Mesenchymal stem cell of adipose (primary cell): ENCODE data around the gene LOXL1.

- CAGE, long polyA plus RNA, result no peak
Observed at GRCh38 chr15:73809715-73810208, 56.6 kb upstream of the INSYN1 start.

GRCh38 chr15:73925927-73927024, at the start of gene LOXL1:
TSS of gene LOXL1 (plus strand) at chr15:73926462.
- CAGE, long polyA plus RNA, result no peak

DNA sequence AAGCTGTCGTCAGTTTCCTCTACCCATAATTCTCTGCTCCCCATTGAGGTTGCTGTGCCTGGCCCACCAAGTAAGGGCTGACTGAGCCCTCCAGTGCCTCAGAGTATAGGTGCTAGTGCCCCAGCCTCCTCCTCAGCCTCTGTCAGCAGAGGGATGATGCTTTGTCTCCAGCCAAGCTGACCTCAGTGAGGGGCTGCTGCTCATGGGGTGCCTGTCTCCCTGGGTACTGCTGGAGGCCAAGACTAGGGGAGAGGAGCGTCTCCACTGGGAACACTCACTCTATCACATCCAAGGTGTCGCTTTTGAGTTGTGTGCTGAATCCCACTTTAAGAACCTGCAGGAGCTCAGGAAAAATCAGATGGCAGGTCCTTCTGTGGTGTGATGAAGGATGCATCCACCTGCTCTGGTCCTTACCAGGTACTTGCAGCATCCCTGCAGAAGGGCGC, 3.0 kb downstream of the LOXL1 start:
- CAGE, long polyA plus RNA, result no peak

DNA sequence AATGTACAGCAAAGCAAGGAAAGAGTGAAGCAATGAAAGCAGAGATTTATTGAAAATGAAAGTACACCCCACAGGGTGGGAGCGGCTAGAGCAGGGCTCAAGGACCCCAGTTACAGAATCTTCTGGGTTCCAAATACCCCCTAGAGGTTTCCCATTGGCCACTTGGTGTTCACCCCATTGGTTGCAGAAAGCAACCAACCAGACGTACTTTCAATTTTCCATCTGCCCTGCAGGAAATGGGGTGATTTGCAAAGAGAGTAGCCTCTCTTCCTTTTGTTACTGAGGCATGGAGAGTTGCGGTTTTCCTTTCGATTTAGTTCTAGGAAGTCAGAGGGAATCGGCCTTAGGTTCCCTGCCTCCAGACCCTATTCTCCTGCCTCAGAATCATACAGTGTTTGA, 2.4 kb downstream of the PML start:
- CAGE, long polyA plus RNA, result no peak

- CAGE, long polyA plus RNA, result no peak
Observed at GRCh38 chr15:74011661-74012142, 17.2 kb downstream of the PML start.

DNA sequence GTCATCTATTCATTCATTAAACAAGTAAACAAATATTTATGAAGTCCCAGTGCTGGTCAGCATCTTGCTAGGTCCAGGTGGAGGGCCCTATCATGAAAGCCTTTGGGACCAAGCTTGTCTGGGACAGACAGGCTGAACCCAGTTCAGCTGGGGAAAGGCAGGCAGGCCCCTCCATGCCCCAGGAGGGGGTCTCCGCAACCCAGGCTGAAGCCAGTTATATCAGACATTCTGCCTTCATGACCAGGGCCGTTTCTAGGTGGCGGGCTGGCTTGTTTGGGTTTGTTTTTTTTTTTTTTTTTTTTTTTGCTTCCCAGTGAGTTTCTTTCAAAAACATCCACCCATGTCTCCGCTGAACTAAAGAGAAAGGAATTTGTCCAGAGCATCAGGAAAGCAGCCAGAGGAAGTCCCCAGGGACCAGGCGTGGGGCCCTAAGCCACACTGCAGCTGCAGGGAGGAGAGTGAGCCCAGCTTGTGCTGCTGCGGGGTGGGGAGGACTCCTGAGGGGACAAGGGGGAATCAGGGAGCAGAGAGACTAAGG, 49.8 kb downstream of the CYP11A1 start:
- CAGE, long polyA plus RNA, result no peak

GRCh38 chr15:74357416-74358215, 9.8 kb downstream of the CYP11A1 start:
- CAGE, long polyA plus RNA, result no peak

DNA sequence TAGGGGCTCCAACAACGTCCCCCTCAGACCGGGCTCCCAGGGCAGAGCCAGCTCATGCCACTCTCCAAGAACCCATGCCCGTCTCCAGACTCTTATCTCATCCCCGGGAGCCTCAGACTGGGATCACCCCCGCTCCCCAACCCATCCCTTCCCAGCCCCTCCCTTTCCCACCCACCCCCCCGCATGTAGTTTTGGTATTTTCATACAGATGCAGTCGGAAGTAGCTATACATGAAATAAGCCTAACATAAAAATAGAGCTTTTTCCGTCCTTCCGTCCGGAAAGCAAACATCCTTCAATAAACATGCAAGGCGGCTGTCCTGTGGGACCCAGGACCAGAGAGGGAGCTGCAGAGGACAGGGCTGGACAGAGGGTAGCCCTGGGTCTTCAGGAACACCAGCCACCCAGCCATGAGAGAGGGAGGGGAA, 24.0 kb downstream of the SEMA7A start:
- CAGE, long polyA plus RNA, result no peak

DNA sequence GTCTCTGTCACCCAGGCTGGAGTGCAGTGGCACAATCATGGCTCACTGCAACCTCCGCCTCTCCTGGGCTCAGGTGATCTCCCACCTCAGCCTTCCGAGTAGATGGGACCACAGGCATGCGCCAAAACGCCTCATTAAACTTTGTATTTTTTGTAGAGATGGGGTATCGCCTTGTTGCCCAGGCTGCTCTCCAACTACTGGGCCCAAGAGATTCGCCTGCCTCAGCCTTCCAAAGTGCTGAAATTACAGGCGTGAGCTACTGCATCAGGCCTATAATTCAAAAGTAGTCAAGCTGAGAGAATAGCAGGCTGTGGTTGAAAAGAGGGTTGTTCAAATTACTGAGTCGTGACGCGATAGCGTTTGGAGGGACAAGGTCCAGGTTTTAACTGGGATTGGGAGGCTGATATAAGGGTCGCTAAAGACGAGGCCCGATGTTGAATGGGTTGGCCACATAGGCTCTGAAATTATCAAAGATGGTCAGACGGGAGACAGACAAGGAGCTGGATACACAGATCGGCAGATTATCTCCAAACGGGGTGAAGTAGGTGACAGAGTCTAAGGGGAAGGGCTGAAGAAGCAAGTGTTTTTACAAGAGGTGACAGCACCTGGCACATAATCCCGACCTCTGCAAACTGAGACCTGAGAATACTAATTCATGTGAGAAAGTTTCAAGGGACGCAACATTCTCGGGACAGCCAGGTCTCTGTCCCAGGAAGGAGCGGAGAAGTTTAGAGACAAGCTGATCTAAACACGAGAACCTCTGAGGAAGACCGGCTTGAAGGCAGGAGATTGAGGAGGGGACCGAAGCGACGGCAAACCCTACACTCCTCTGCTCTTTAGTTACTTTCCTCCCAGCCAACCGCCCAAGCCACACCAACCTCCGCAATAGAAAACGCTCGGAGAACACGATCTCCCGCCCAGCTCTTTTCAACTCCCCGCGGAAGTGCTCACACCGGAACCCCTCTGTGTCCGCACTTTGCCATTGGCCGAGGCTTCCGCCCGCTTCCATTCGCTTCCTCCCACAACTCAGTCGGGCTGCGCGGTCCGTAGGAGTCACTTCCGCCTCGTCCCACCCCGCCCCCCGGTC, 657 bp upstream of the ARID3B start:
- CAGE, long polyA plus RNA, result no peak

DNA sequence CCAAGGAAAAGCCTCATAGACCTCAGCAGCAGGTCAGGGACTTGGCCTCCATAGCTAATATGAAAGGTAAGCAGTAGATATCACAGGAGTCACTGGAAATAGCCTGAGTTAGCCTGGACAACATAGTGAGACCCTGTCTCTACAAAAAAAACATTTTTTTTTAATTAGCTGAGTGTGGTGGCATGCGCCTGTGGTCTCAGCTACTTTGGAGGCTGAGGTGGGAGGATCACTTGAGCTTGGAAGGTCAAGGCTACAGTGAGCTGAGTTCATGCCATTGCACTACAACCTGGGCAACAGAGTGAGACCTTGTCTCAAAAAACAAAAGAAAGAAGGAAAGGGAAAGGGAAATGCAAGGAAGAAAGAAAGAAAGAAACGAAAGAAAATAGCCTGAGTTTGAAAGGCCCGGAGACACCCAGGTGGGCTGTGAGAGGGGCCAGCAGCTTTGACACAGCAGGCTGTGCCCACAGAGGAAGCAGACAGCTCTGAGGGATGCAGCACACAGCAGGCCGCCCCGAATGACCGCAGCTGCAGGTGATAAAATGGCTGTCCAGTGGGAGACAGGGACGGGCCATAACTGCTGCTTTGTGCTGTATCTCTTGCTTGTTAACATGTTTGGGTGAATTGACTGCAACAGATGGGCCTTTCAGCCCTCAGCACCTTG, 36.9 kb upstream of the CLK3 start:
- CAGE, long polyA plus RNA, result no peak

DNA sequence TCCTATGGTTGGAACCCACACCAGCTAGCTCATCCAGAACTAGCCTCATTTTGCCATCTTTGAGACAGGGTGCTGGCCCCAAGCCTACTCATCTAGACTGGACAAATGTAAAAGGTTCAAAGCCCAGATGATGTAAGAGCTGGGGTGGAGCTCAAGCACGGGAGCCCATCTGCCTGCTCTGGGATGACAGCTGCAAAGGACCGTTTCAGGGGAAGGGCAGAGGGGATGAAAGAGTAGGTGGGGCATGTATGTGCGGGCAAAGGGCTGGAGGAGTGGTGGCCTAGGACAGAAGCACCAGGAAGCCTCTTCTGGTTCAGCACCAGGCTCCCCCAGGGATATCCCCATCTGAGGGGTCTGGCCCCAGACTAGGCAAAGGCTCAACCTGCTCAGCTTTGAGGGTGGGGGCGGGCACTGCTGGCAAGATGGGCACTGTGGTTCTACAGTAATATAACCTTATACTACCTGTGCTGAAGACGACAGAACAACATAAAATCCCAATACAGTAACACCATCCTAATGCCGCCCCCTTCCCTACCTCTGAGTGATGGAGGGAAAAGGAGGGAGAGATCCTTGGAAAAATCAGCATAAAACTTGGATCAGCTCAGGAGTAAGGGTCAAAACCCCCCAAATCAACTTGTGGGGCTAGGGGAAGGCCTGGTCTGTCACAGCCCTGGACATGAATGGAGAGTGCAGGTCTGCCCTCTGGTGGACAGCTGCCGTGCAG, 16.0 kb downstream of the CLK3 start:
- CAGE, long polyA plus RNA, result no peak

- CAGE, long polyA plus RNA, result no peak
Observed at GRCh38 chr15:74653299-74653859, 37.7 kb downstream of the CLK3 start.

- CAGE, long polyA plus RNA, result no peak
Observed at GRCh38 chr15:74857112-74857488, 14.1 kb upstream of the ULK3 start.

DNA sequence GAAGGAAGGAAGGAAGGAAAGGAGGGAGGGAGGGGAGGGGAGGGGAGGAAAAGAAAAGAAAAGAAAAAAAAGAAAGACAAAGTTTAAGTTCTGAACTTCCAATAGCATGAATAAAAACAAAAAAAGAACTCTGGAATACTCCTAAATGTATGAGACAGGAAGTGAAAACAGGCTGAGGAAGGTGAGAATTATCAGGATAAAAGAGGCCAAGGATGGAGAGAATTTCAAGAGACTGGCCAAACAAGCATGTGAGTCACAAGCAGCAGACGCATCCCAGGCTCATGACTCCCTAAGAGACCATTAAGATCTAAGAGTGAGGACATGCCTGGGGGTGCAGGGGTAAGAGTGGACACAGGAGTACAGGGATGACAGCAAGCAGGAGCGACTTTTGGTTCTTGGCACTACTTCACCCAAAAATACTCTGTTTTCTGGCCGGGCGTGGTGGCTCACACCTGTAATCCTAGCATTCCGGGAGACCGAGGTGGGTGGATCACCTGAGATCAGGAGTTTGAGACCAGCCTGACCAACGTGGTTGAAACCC, 7.1 kb downstream of the SCAMP2 start:
- CAGE, long polyA plus RNA, result no peak

GRCh38 chr15:74889170-74889655, 629 bp upstream of the MPI start:
- CAGE, long polyA plus RNA, result no peak

GRCh38 chr15:74896492-74896983, 6.7 kb downstream of the MPI start:
- CAGE, long polyA plus RNA, result no peak

DNA sequence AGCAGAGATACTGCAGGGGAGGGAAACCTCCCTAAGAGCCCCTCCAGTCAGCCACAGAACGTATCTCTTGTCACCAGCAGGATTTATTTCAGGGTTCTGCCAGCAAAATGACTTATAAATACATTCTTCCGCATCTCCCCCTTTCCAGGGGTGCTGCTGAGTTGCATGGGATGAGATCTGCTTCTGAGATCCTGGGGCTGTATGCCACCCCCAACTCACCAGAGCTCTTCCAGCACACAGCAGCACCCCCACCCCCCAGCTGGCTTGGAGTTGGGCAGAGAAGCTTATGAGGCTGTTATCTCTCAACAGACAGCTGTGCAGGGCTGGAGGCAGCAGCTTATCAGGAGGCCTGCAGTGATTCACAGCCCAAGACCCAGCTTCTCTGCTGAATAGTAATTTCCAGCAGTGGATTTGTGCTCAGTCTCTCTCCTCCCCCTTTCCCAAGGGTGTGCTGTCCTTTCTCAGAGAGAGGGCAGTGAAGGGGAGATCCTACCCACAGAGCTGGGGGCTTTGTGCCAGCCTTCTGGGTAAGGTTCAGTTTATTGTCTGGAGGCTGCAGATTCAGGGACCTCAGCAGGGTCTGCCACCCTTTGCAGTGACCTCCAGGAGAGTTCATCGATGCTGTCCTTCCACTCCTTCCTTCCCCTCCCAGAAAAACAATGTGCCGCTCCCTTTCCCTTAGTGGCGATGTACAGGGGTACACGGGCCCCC, 2.1 kb downstream of the RPP25 start:
- CAGE, long polyA plus RNA, result no peak

- CAGE, long polyA plus RNA, result no peak
Observed at GRCh38 chr15:75061240-75061696, 37.9 kb downstream of the PPCDC start.

- CAGE, long polyA plus RNA, result no peak
Observed at GRCh38 chr15:75177804-75178054, 24.0 kb upstream of the C15orf39 start.

GRCh38 chr15:75212659-75213563, 11.2 kb downstream of the C15orf39 start:
- CAGE, long polyA plus RNA, result no peak